Epidermal melanocyte (primary cell): ENCODE results near the genes MMP13, PDGFD, MSANTD4, C11orf65 and RDX.

DNA sequence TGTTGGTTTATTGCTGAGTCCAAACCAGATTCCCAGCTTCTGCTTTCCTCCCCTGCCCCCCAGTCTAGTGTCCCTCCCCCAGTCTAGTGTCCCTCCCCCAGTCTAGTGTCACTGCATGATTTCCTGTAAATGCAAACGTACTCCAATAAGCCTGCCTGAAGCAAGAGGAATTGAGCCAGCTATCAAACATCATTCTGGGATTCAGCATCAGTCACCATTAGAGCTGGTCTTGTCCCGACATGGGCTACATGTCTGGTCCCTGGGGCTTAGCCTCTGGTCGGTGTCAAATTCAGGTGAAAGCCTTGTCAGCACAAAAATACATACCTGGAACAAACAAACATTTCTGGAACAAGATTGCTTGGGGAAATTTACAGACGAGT is 13.8 kb downstream of the MMP3 start:
- RRBS = no CpG with 5 or more reads among the region's 4 CpGs

- RRBS = no CpG with 5 or more reads among the region's 7 CpGs
Measured at GRCh38 chr11:102879773-102880268, 5.0 kb upstream of the MMP12 start.

DNA sequence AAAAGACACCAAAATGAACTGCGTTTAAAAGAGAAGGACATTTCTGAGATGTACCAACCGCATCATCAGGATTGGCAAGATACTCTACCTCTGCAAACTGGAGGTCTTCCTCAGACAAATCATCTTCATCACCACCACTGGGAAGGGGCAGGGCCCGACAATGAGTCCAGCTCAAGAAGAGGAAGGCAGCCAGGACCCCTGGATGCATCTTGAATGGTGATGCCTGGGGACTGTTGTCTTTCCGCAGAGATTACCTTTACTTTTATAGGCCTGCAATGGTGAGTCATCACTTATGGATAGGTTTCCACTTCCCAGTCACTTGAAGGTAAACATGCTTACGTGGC is at the start of gene MMP13:
Gene MMP13, minus strand, starts transcription at position 235 of the 344 bp plus-strand sequence.
- RRBS = no CpG with 5 or more reads among the region's 5 CpGs

DNA sequence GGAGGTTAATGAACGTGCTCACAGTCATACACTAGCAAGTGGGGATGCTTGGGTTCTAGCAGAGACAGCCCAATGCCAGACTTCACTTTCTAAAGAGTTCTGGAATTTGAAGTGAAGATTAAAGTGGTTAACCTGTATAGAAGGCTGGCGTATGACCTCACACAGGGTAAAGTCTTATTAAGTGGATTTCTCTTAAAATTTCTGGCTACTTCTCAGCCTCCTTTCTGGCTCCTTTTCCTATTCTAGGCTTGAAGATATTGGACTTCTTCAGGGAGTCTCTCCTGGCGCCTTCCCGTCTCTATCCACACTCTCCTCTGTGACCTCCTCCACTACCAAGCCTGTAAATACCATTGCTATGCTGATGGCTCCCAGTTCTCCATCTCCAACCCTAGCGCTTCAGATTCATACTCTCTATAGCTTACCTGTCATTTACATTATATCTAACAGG is 226.4 kb upstream of the DDI1 start:
- RRBS = no CpG with 5 or more reads among the region's 5 CpGs

DNA sequence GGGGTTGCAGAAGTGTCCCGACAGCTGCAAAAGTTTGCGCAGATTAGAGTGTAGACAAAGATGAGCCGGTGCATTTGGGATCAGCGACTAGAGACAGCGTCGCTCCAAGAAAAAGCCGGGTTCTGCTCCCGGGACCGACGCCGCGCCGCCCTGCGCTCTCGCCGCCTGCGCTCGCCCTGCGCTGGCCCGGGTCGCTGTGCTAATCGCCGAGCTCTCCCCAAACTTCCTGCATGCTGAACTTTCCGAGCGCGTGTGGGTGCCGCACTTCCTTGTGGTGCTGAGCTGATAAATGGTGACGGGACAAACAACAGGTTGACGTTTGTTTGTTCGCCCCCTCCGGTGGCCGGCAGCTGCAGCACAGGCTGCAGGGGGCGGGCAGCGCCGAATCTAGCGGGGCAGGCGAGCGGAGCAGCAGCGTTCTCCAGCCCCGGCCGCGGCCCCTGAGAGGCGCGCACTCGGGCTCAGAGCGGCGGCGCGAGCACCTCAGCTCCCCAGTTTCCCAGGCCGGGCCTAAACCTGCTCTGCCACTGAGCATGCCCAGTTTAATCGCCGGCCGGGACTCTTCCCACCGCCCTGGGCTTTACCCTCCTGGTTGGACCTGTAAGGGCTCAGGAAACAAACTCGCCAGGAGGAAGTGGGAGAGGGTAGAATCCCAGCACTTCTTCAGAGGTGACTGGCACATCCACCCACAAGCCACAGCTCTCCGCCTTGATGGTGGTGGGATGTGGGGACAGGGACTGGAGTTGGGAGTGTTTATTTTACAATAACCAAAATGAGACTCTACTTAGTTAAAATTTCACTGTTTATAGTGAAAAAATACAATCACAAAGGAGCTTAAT is at the start of gene PDGFD:
Gene PDGFD, minus strand, starts transcription at position 294 of the 839 bp plus-strand sequence.
- RRBS = 2% methylated on average over 26 of the region's 56 CpGs

DNA sequence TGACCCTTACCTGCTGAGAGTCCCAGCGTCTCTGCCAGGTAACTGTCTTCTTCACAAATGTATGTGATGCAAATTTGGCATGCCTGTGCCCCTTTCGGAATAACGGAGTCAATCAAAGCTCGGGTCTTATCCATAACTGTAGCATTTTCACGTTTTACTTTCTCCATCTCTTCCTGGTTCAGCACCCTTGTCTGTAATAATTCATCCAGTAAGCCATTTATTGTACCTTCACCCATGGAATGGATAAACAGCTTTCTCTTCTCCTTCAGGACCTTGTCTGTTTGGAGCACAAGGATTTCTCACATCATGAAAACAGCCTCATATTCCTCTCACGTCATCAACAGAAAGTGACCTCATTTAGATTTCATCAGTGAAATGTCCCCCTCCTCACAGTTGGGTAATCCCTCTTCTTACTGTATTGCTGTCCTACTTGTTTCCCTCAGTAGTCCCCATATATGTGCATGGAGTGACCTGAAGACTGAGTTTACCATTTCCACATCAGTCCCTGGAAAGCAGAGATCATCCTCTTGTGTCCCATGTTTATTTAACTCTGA is 676 bp downstream of the CARD16 start:
- RRBS = no CpG with 5 or more reads among the region's 6 CpGs

GRCh38 chr11:105046752-105047897 is 2.0 kb upstream of the CARD16 start:
- RRBS = no CpG with 5 or more reads among the region's 10 CpGs

GRCh38 chr11:105960159-105960907 is 61.7 kb downstream of the MSANTD4 start:
- RRBS = 97% methylated on average over 5 of the region's 19 CpGs

DNA sequence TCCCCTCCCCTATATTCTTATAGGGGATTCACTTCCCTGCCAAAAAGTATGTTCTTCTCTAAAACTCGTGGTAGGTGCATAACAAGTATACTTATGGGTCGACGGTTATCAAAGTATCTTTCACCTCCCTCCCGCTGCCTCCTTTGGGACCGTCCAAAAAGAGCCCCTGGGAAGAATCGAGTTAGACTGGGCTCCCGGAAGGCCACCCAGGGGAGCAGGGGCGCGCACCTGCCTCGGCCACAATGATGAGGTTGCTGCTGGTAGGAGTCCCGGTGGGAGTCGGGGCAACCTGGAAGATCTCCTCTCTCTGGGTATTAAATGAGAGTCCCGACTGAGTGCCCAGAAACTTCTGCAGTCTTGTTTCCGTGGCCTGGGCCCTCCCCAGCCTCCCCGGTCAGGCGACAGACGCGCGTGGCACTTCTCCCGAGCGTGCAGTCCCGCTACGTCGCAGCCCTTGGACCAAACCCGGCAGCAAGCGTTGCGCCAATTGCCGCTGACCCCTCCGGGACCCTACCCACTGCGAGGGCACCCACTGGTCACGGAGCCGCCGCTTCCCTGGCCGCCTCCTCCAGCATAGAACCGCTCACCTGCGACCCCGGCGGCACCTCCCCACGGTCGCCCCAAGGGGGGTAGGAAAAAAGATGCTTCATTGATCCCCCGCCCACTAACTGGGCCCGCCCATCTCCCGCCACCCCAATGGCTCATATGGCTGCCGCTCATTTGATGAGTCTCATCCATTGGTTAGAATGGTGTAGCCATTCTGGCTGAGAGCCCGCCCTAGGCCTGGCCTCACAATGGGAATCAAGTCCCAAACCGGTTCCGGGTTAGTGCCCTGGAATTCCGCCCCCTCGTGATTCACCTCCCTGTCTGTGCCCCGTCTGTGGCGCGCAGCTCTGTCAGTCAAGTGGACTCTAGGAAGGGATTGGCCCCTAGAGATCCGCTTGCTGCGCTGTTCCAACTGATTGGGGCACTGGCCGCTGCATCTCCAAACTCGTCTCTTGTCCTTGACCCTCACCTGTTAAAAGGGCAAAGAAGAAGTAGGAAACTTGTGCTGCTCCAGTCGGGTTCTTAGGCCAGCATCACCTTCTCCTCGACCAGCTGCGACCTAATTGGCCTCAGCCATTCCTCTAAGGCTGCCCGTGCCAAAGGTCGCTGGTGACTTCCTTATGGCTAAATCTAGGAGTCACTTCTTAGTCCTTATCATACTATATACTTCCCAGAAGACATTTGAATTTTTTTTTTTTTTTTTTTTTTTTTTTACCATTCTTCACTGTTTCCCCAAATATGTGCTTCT is at the start of gene MSANTD4:
Gene MSANTD4, minus strand, starts transcription at position 633 of the 1,294 bp plus-strand sequence.
- RRBS = 4% methylated on average over 22 of the region's 61 CpGs

DNA sequence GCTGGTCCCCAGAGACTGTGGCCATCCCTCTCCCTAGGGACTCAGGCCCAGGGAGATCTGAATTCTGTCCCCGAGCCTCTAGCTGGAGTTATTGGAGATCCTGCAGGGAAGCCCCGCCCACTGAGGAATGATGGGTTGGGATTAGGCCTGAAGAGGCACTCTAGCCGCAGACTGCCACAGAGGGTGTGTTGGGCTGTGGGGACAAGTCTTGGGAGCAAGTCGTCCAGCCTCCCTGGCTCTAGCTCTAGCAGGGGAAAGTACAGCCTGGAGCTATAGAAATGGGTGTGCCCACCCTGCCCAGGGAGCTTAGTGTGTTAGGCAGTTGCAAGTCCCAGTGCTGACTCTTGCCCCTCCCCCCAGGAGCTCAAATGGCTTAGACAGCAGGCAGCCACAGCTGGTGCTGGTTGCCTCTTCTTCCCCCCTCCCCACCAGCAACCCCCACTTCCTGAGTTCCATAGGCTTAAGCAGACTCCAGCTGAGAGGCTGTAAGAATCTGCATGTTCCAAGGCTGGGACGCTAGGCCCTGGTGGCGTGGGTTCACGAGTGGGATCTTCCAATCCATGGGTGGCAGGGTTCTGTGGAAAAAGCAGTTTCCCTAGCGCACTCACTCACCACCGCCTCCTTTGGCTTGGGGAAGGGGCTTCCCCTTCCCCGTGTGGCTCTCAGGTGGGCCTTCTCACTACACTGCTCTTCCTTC is 61.2 kb downstream of the GUCY1A2 start:
- RRBS = no CpG with 5 or more reads among the region's 10 CpGs

- RRBS = no CpG with 5 or more reads among the region's 4 CpGs
Measured at GRCh38 chr11:107769031-107769553, 57.2 kb upstream of the SLN start.

DNA sequence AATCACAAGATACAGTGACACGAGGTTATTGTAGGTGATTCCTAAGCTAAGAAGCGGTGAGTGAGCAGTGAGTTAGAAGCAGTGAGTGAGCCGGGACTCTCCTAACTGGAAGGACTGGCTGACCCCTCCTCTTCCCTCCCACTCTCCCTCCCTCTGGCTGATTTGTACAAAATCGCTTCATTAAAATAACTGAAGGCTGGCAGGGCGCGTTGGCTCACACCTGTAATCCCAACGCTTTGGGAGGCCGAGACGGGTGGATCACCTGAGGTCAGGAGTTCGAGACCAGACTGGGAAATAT is 468 bp upstream of the SLC35F2 start:
- RRBS = no CpG with 5 or more reads among the region's 10 CpGs

- RRBS = no CpG with 5 or more reads among the region's 1 CpG
Measured at GRCh38 chr11:107935749-107936001, 7.4 kb downstream of the RAB39A start.

GRCh38 chr11:108107003-108107841 is 14.1 kb upstream of the ACAT1 start:
- RRBS = no CpG with 5 or more reads among the region's 1 CpG

DNA sequence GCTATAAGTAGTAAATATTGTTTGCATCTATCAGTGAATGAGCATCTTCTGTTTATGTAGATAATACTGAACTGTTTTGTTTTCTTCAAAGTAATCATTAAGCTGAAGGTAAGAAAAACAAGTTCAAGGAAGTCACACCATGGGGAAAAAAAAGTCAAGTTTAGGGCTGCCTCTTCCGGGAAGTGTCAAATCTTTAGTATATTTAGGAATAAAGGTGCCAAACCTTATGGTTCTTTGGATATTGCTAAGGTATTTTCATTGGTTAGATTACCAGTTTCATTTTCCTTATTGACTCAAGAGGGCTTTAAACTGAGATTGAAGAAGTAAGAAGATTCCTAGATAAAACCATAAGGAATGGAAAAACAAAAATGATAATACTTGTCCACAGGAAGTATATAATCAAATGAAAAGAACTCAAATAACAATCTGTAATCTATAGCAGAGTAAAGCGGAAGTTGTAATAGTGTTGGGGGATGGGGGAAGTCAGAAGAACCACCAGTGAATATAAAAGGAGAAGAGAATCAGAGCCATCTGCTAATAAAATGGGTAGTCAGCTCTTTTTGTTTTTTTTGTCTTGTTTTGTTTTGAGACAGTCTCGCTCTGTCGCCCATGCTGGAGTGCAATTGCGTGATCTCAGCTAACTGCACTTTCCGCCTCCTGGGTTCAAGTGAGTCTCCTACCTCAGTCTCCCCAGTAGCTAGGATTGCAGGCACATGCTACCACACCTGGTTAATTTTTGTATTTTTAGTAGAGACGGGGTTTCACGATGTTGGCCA is 2.2 kb downstream of the ATM start:
- RRBS = no CpG with 5 or more reads among the region's 8 CpGs

- RRBS = 2% methylated on average over 5 of the region's 46 CpGs
Measured at GRCh38 chr11:108466598-108467745, at the start of gene C11orf65. C11orf65 (minus strand) TSS chr11:108467529.

DNA sequence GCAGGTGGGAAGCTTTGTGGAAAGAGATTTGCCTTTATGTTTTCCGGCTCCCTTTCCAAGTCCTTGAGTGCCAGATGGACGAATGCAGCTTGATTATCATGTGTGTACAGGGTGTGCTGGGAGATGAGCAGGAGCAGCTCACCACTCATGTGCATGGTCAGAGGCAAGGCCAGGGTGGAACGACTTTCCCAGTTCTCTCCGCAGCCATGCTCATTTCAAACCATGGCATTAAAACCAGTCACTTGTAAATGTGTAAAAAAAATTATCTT is 310.9 kb downstream of the DDX10 start:
- RRBS = no CpG with 5 or more reads among the region's 4 CpGs

- RRBS = no CpG with 5 or more reads among the region's 3 CpGs
Measured at GRCh38 chr11:108980718-108981080, 315.8 kb downstream of the DDX10 start.

DNA sequence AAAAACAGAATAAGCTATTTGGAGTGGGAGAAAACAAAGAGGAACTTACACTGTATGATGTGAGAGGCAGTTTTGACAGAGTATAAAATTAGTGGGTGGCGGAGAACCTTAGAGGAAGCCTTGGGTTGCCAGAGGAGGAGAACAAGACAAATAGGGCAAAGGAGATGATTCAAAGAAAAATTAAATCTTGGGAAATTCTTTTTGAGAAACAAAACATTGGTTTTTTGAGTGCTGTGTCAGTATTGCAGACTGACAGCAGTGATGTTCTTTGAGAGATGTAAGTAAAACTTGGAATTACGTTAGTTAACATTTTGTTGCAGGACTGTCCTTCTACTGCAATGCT is 285.0 kb downstream of the C11orf87 start:
- RRBS = no CpG with 5 or more reads among the region's 2 CpGs

GRCh38 chr11:110296326-110297330 is at the start of gene RDX:
RDX (minus strand) TSS chr11:110296614.
- RRBS = 2% methylated on average over 33 of the region's 106 CpGs